Cardiac atrium fibroblast (primary cell): Measurements from ENCODE around the genes ITGBL1 and TEX30.

DNA sequence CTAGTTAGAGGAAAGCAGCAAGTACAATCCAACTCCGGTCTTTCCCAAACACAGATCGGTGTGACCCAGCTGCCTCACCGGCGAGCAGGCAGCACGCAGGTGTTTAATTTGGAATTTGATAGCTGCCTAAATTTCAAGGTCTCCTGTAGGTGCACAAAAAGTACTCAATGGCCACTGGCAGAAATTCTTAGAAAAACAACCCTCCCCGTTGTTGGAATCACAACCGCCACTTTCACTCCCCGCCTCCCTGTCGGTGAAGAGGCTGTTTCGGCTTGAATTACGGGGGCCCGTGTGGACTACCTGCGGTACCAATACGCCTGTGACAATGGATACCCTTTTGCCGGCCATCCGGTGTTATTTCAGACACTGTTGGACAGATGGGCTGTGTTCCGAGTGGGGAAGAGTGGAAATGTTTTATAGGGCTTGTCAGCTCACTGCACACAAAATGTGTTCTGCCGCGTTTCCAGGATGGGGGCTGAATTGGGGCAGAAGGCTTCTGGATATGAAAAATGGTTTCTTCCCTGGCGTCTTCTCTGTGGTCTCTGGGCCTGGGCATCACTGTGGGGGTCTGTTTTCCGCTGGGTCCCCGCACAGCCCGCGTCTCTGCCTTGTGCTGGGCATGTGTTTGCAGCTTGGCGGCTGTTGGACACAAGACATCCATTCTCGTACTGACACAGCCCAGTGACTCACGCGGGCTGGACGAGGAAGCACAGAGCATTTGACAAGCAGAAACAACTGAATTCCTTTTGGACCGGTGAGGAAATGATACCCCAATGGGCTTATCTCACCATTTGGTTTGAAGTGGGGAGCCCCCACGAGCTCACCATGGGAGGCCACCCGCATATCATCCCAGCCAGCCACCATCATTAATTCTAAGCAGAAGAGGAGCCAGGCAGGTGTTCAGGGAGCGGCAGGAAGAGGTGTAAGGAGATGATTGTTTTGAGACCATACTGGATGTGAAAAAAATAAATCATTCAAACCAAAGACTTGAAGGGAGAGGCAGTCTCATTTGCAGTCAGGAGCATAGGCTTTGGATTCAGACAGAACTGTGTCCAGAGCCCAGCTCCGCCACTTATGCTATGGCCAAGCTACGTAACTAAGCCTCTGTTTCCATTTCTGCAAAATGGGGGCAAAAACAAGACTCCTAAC is 45.2 kb downstream of the ZIC5 start:
- RAMPAGE, long total RNA: no peak

- RAMPAGE, long total RNA: no peak
These were observed 13.0 kb downstream of the ZIC5 start for GRCh38 chr13:99958380-99959223.

DNA sequence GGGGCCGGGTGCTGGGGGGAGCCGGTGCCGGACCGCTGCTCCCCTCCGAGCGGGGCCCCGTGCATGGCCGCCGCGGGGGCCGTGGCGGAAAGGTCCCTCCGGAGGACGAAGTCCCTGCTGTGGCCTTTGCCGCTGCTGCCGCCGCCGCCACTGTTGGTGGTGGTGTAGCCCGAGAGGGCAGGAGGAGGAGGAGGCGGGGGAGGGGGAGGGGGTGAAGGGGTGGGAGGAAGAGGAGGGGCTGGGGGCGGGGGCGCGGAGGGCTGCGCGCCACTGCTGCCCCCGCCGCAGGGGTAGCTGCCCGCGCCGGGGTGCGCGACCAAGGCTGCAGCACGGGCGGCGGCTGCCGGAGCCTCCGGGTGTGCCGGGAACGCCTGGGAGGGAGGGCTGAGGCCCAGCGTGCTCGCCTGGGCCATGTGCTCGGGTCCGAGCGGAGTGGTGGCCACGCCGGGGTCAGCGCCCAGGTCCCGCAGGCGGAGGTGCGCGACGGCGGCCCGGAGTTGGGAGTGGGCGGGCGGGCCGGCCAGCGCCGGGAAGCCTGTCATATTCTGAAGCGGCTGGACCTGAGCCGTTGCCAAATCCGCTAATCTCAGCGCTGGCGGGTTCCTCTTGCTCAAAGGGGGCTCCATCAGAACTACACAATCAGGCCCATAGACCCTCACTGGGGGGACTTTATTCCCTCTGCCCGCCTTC is 444 bp downstream of the ZIC5 start:
- RAMPAGE, long total RNA: no peak

DNA sequence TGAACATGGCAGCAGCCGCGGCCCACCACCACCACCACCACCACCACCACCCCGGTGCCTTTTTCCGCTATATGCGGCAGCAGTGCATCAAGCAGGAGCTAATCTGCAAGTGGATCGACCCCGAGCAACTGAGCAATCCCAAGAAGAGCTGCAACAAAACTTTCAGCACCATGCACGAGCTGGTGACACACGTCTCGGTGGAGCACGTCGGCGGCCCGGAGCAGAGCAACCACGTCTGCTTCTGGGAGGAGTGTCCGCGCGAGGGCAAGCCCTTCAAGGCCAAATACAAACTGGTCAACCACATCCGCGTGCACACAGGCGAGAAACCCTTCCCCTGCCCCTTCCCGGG is 1.1 kb downstream of the ZIC2 start:
- RAMPAGE, long total RNA: no peak

- RAMPAGE, long total RNA: no peak
These were observed 16.0 kb downstream of the ZIC2 start for GRCh38 chr13:99997326-99998225.

DNA sequence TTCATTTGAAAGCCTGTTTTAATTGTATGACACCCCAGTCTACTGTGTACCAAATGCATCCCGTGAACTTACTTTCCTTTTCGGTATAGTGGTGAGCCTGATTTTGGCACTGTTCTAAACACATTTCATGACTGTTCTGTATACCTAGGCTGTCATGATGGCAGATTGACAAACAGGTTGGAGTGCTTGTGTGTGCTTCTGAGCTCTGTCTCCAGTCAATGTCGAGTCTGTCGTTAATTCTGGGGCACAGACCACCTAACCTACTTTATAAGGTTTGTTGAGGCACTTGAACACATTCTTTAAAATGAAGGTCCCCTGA is 806 bp downstream of the PCCA start:
- RAMPAGE, long total RNA: no peak

DNA sequence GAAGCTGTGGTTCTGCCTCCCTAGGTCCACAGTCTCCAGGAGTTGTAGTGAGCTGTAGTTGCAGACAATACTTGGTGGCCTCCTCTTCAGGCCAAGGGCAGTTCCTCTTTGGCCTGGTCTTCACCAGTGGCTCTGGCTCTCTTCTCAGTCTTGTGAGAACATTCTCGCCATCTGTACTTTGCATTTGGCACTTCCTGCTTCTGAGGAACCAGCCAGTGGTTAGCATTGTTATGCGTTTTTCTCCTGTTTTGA is 40.7 kb downstream of the PCCA start:
- RAMPAGE, long total RNA: no peak

DNA sequence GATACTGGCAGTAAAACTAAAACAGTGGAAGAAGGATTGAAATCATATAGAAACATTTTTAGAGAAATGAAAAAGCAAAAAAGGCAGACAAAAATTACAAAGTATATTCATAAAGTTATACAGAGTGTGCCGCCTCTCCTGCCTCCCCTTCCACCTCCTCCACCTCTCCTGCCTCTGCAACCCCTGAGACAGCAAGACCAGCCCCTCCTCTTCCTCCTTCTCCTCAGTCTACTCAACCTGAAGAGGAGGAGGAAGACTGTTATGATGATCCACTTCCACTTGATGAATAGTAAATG is 237.5 kb downstream of the PCCA start:
- RAMPAGE, long total RNA: no peak

DNA sequence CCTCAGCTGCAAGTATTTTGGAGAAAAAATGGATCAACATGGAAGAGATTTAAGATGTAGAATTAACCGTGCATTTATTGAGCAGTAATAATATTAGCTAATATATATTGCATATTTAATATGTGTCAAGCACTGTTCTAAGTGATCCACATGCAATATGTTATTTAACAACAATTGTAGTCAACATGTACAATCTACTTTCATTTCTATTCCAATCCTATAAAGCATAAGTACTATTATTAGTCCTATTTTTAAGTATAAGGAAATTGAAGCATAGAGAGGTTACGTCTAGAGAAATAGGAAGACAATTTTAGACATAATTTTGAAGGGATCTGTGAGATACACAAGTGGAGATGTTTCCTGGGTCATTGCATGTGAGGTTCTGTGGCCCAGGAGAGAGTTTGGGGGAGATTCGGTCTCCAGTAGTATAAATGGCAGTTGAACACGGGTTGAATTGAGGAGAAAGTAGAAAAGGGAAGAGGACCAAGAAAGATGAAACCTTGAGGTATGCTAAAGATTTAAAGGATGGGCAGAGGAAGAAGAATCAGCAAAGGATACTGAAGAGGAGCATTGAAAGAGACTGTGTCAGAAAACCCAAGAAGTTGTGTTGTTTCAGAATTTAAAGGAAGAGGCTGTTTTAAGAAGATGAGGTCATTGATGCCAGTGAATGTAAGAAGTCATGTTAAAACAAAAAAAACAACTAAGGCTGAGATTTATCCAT is 198.4 kb downstream of the GGACT start:
- RAMPAGE, long total RNA: no peak

DNA sequence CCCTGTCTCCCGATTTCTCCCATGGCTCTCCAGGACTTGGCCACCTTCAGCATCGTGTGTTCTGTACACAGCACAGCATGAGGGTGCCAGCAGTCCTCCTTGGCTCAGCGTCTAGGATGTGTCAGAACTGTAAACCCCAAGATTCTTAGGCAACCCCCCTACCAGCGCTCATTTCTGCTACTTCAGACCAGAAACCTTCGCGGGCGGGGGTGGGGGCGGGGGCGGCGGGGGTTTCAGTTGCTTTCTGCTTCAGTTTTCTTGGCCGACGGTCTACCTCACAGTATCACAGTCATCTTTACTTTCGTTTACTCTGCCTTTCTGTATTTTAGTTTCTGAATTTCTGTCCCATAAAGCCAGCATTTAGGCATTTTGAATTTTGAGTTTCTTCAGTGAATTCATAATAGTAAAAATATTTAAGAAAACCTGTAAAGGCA is 82.4 kb downstream of the GGACT start:
- RAMPAGE, long total RNA: no peak

DNA sequence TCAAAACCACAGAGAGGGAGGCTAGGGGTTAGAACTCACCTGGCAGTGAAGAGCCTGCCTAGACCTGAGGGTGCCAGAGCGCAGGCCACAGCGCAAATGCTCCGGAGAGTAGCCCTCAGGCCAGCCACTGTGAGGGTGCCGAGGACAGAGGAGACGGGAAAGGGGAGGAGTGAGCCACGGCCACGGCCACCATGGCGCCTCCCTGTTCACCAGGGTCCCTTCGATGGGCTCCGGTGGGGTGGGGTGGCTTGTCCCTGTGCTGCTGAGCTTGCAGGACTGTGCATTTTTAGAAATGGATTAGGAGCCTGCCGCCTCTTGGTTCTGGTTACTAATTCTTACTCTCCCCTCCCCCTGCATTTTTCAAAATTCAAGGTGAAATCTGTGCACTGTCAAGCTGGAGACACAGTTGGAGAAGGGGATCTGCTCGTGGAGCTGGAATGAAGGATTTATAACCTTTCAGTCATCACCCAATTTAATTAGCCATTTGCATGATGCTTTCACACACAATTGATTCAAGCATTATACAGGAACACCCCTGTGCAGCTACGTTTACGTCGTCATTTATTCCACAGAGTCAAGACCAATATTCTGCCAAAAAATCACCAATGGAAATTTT is 58.8 kb downstream of the GGACT start:
- RAMPAGE, long total RNA: no peak

GRCh38 chr13:100625438-100626132 is 37.0 kb upstream of the GGACT start:
- RAMPAGE, long total RNA: no peak

GRCh38 chr13:101425735-101426121 is 9.4 kb upstream of the NALCN start:
- RAMPAGE, long total RNA: no peak

DNA sequence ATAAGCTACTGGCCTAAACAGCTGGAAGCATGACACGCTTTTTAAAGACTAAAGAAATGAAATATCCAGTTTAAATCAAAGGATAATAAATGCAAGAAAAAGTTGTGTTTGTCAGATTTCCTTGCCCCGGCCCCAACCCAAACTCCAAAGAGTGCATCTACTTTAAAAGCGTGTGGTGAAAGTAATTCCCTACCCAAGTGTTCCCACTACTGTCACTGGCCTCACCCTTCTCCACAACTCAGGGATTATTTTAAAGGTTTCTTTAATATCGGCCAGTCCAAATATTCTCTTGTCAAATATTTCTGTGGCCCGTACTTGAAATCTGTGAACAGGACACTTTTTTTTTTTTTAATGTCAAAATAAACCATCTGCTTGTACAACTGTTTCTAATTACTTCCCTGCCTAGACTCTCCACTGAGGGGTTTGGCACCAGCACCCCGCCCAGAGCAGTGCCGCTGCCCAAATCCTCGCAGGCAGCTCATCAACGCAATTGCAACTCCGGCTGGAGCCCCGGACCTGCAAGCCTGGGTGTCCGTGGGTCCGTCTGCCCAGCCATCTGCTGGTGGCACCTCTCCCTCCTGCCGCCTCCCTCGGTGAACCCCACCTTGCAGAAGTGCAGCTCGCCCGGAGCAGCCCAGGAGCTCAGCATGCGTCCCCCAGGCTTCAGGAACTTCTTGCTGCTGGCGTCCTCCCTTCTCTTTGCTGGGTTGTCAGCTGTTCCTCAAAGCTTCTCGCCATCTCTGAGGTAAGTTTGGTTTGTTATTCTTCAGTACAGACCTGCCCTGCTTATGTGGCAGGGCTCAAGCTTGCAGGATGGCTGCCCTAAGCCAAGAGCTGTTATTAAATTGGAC is at the start of gene ITGBL1:
TSS of gene ITGBL1 (plus strand) at position 489 of the 851 bp plus-strand sequence.
- RAMPAGE, long total RNA: no peak

DNA sequence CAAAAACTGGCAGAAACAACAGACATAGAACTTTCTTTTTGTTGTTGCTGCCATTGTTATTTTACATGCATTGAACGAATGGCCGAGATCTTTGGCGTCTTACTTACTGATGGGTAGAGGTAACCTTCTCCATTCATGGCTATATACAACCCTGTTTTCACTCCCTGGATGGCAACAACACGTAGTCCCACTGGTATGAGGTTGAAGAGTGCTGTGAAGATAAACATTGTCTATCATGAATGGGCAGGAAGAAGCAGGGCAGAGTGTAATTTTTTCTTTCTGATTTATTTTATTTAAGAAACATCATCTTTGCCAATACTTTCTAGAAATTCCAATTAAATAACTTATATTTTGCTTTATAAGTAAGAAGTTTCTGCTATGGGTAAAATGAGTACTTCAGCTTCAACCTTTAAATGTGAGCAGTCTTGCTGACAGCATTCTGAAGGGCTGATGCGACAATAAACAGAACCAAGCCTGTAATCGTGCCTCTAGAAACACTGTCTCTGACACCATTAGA is 48.1 kb downstream of the FGF14 start:
- RAMPAGE, long total RNA: no peak

DNA sequence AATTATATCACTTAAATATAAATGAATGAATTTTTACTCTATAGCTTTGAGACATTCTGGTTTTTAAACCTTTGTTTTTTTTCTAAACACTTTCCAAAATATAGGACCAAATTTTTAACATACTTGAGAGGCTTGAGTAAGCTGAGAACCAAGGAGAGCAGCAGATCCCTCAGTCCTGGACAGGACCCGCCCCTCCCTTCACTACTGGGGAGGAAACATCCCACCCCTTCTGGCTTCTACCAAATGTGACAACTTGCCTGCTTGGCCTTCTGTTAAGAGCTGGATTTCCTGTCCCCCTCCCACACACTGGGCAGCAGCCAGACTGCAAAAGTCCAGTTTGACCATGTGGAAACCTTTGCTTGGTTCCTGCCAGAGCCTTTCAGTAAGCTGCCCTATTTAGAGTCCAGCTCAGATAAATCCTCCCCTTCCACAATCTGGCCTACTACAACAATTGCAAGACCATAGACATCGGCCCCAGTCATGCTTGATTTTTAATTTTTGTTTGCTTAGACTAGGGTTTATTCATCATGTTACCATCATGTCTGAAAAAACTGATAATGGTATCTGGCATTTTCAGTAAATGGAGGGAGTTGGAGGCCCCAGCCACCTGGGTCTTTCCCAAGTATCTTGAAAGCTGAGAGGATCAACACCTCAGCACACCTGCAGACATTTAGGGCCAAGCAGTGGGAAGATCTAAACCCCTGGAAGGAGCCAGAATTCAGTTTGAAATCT is 279.1 kb upstream of the TPP2 start:
- RAMPAGE, long total RNA: no peak

GRCh38 chr13:102393963-102394718 is 202.6 kb upstream of the TPP2 start:
- RAMPAGE, long total RNA: no peak

GRCh38 chr13:102773652-102774071 is at the start of gene TEX30:
TSS of gene TEX30 (minus strand) at chr13:102773786.
- RAMPAGE, long total RNA: start-site peak on the minus strand at chr13:102773730-102773795, 33 and 21 reads in 2 replicates

DNA sequence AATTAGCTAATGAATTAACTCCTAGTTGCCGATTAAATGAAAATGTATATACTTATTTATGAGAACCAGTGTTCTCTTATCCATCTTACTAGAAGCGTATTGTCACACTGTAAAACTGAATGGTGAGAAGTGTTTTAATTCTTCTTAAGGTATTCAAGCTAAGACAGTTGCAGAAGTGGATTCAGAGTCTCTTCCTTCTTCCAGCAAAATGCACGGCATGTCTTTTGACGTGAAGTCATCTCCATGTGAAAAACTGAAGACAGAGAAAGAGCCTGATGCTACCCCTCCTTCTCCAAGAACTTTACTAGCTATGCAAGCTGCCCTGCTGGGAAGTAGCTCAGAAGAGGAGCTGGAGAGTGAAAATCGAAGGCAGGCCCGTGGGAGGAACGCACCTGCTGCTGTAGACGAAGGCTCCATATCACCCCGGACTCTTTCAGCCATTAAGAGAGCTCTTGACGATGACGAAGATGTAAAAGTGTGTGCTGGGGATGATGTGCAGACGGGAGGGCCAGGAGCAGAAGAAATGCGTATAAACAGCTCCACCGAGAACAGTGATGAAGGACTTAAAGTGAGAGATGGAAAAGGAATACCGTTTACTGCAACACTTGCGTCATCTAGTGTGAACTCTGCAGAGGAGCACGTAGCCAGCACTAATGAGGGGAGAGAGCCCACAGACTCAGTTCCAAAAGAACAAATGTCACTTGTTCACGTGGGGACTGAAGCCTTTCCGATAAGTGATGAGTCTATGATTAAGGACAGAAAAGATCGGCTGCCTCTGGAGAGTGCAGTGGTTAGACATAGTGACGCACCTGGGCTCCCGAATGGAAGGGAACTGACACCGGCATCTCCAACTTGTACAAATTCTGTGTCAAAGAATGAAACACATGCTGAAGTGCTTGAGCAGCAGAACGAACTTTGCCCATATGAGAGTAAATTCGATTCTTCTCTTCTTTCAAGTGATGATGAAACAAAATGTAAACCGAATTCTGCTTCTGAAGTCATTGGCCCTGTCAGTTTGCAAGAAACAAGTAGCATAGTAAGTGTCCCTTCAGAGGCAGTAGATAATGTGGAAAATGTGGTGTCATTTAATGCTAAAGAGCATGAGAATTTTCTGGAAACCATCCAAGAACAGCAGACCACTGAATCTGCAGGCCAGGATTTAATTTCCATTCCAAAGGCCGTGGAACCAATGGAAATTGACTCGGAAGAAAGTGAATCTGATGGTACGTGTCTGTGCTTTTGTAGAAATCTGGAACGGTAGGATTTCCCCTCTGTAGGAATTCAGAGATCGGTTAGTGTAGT is 16.5 kb downstream of the ERCC5 start:
- RAMPAGE, long total RNA: no peak

- RAMPAGE, long total RNA: no peak
These were observed 59.2 kb downstream of the SLC10A2 start for GRCh38 chr13:103006963-103007568.